ENCODE results near the gene TRIB2.

- PRO-cap, result no peak
Observed at GRCh38 chr2:12106335-12106940, 360.0 kb downstream of the LPIN1 start.

DNA sequence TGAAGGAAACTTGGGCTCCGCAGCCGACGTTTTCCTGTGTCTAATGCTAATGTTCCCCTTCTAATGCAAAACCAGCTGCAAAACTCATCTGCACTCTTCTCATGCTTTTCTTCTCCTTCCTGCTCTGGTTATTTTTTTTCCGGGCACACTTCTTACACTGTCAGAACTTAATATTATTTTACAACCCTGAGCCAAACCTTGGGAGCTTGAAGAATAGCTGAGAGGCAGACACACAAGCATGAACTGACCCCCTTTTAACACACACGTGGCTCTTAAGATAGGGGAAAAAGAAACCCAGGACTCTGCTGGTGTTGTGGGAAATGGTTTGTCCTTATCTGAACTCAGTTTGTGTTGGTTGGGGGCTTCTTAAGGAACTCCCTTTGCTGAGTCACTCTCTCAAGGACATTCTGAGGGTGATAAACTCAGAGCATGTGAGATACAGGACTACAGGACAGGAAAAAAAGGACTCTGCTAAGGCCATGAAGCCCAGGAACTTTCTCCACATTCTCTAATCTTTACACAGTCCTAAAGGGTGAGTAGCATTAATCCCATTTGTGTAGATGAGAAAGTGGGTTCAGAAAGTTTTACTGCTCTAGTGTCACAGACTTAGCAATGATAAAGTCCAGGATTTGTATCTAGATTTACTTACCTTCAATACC lies 439.3 kb upstream of the TRIB2 start:
- PRO-cap, result no peak

- PRO-cap, result no peak
Observed at GRCh38 chr2:12478848-12479104, 238.0 kb upstream of the TRIB2 start.

GRCh38 chr2:12507302-12507855 lies 209.4 kb upstream of the TRIB2 start:
- PRO-cap, result unidirectional peak, minus-strand start at chr2:12507541

DNA sequence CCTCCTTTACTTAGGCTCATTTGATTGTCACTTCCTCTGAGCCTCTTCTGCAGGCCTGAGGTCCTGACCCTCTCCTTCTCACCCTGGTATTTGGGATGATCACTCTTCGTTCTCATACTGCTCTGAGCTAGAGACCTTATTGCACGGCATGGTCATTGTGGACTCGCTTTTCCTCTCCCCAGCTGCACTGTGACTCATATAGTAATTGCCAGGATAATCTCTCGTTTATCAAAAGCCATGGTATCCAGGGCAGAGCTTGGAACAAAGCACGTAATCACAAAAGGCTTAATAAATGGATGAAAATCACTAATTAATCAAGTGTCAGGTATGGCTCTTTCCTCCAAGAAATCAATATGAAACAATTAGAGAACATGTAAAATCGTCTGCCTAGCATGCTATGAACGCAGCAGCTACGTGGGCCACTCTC lies 40.9 kb upstream of the TRIB2 start:
- PRO-cap, result no peak

DNA sequence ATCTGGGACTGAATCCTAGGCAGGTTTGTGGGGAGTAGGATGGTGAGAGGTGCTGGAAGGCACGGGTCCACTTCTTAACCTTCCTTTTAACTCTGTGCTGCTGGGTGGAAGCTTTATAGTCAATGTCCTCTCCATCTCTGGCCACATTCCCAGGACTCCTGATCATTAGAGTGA lies 1.3 kb upstream of the TRIB2 start:
- PRO-cap, result bidirectional peak, plus-strand start outside the sequence, minus-strand start at position 139 of the sequence

DNA sequence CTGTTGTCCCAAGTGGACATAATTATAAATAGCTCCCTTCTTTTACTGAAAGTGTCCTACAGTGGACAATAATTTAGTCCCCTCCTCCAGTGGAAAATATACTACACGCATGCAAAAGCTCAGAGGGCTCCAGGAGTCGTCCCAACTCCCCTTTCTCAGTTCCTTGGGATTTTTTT lies 1.2 kb upstream of the TRIB2 start:
- PRO-cap, result bidirectional peak, plus-strand start at position 76 of the sequence, minus-strand start outside the sequence

- PRO-cap, result bidirectional peak, plus-strand start at chr2:12716926, minus-strand start at chr2:12716785; bidirectional peak, plus-strand start at chr2:12717027, minus-strand start at chr2:12716995
Observed at GRCh38 chr2:12716839-12717321, at the start of gene TRIB2. Gene TRIB2 (plus strand): TSS chr2:12716936.

- PRO-cap, result no peak
Observed at GRCh38 chr2:12824824-12824993, 108.0 kb downstream of the TRIB2 start.

- PRO-cap, result no peak
Observed at GRCh38 chr2:12844436-12845038, 127.8 kb downstream of the TRIB2 start.

GRCh38 chr2:13522815-13523640 lies 806.3 kb downstream of the TRIB2 start:
- PRO-cap, result no peak

GRCh38 chr2:14134617-14135495 lies 497.7 kb upstream of the LRATD1 start:
- PRO-cap, result no peak

GRCh38 chr2:15554363-15555160 lies 6.6 kb downstream of the NBAS start:
- PRO-cap, result no peak

- PRO-cap, result no peak
Observed at GRCh38 chr2:15629865-15630278, 38.2 kb downstream of the DDX1 start.

DNA sequence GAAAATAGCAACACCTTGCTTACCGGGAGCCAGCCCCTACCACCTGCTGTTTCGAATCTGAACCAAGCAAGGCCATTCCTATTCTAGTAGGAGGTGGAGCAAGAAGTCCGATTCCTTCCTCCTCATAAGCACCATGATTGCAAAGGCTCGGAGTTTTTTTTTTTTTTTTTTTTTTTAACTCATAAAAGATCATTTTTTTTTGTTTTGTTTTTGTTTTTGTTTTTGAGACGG lies 77.9 kb downstream of the DDX1 start:
- PRO-cap, result no peak

DNA sequence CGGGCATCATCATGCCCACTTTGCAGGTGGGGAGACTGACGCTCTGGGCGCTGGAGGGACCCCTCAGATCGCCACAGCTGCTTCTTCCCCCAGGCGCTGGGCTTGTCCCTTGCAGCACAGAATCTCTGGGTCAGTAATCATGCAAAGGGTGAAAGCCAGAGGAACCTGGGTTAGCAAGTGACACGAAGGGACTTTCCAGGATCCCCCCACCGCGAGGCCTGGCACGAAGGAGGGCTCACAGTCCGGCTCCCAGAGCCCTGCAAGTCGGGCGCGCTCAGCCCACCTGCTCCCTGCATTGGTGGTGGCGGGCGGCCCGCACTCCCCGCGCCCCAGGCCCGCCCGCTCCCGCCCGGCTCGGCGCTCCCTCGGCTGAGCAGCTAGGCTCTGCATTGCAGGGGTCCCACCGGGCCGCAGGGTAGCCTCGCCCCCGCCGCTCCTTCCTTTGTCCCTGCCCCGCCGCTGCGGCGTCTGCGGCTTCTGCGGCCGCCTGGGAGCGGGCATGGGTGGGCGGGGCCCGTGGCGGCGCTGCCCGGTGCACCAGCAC lies 157.7 kb downstream of the CYRIA start:
- PRO-cap, result no peak

- PRO-cap, result no peak
Observed at GRCh38 chr2:16547695-16548233, 117.9 kb downstream of the CYRIA start.

DNA sequence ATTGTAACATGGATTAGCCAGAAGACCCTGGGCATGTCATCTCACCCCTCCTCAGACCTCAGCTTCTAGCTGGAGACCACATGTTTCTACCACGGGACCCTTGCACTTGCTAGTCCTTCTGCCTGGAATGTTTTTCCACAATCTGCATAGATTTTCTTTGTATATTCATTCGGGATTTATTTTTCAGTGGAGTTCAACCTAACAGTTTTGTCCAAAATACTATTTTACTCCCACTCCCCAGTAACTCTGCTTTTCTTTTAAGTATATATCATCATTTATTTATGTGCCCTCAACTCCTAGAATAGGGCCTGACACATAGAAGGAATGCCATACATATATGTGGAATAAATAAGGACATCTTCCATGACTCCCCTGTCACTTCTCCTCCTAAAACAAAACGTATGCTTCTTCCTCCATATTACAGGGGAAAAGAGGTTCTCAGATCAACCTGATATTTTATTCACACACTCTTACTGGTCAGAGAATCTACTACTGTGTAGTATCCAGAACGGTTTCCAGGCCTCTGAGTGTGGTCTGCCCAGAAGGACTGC lies 56.2 kb downstream of the CYRIA start:
- PRO-cap, result no peak

GRCh38 chr2:16614278-16615107 lies 51.1 kb downstream of the CYRIA start:
- PRO-cap, result no peak

- PRO-cap, result no peak
Observed at GRCh38 chr2:16618422-16618793, 47.2 kb downstream of the CYRIA start.